ENCODE measurements around a stretch of chr5.

DNA sequence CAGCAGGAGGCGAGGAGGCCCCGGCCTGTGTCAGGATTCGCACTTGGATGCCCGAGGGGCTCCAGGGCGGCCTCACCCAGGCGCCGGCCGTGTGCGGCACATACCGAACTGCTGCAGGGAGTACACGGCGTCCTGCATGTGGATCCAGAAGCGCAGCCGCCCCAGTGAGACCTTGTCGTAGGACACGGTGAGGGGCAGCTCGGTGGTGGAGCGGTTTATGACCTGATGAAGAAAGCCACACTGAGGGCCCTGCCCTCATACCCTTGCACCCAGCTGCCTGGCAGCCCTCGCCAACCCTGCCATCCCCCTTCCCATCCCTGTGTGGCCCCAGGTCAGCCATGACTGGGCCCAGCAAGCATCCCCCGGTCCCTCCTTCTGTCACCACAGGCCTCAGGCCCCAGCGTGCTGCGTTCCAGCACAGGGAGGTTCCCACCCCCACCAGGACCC lies 9.9 kb downstream of the CLPTM1L start:
- PRO-cap = no peak

DNA sequence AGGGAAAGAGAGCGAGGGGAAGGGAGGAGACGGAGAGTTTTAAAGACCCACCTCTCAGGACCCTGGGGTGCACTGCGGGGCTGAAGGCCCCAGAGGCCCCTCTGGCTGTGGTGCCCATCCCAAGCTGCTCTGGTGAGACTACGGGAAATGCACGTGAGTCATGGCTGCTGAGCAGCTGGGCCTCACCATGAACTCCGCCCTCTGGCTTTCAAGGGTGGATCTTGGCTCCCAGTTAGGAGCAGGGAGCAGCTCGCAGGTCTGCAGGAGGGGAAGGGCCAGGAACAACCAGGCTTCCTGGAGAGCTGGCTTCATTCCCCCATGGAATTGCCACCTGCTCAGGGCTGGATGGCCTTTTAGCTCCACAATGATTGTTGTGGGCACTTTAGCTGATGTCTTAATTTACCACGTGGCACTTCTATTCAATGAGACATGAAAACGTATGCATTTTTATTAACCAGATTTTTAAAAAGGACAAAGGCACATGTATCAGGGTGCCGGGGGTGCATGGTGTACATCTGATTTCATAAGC lies 7.7 kb downstream of the SLC6A3 start:
- PRO-cap = no peak

GRCh38 chr5:1510126-1510642 lies 13.6 kb downstream of the LPCAT1 start:
- PRO-cap = no peak

DNA sequence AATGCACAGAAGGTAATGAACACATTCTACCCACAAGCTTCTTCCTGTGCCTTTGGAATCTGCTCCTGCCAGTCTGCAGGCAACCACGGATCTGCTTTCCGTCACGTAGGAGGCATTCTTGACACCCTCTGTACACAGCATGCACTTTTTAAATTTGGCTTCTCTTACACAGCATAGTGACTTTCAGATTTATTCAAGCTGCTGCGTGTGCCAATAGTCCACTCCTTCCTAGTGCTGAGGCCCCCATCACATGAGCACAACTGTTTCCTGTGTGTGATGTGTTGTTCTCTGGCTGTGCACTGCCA lies 44.9 kb upstream of the LPCAT1 start:
- PRO-cap = unidirectional peak, minus-strand start at position 93 of the sequence

GRCh38 chr5:1600307-1600870 lies 76.6 kb upstream of the LPCAT1 start:
- PRO-cap = unidirectional peak, minus-strand start at chr5:1600448

GRCh38 chr5:1709557-1710344 lies 89.9 kb downstream of the MRPL36 start:
- PRO-cap = no peak

GRCh38 chr5:1781653-1781916 lies 18.1 kb downstream of the MRPL36 start:
- PRO-cap = no peak

- PRO-cap = no peak
Measured at GRCh38 chr5:1878236-1878655, 4.5 kb downstream of the IRX4 start.

GRCh38 chr5:1883618-1884082 lies 925 bp upstream of the IRX4 start:
- PRO-cap = no peak

- PRO-cap = bidirectional peak, plus-strand start at chr5:1931861, minus-strand start at chr5:1931787
Measured at GRCh38 chr5:1931700-1931956, 48.9 kb upstream of the IRX4 start.

- PRO-cap = no peak
Measured at GRCh38 chr5:2266705-2266936, 383.9 kb upstream of the IRX4 start.

DNA sequence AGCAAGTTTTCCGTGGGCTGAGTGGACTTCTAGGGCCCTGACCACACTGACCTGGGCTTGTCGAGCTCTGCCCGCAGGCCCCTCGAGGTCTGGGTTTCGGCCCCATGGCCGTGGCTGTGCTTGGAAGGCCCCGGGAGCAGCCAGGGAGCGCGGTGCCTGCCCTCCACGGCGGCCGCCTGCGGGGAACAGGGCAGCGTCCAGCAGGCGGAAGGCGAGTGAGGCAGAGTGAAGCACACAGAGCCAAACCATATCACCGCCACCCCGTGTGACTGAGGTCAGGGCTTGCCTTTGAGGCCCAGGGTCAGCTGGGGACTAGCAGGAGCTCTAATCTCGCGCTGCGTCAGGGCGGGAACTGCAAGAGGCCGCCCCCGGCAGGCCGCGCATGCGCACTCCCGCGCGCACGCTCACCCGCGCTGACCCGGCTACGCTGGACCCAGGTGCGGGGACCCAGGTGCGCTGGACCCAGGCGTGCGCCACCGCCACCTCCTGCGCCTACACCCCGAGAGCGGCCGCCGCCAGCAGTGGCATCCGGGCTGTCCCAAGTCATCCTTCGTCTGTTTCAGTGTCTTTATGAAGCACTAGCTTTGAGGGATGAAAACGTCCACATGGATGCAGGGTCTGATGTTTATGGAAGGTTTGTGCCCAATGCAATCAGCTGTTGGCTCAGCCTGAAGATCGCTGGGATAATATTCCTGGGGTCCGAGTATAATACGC lies 59.8 kb upstream of the IRX1 start:
- PRO-cap = no peak

- PRO-cap = no peak
Measured at GRCh38 chr5:4042161-4042536, 446.5 kb downstream of the IRX1 start.

DNA sequence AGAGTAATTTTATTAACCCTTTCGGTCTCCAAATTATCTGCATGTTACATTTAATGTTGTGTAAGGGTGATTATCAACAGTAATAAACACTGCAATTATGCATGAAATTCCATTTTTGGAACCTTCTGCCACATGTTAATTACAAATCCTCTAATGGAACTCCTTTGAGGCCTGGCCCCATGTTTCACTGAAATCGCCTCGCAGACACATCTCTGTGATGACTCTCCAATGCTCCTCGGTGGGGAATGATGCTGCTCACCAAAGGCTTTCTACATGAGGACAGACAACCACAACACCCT lies 522.0 kb downstream of the IRX1 start:
- PRO-cap = no peak

DNA sequence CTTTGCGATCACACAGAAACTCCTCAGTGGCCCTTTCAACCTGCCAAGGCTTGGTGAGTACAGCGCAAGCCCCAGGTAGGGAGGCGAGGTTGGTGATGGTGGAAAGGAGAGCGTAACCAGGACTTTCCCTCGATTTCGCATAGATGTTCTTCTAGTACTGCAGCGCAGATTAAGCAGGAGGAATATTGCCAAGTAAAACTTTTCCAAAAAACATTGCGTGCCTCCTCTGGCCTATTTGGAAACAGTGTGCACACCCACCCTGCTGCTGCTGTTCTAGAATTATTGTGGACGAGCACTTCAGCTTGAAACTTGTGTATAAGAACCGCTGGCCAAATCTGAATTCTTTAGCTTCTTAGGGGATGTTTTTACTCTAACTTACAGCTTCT lies 6.3 kb downstream of the ADAMTS16 start:
- PRO-cap = no peak

GRCh38 chr5:5481276-5481776 lies 58.8 kb downstream of the ICE1 start:
- PRO-cap = unidirectional peak, minus-strand start at chr5:5481413

- PRO-cap = no peak
Measured at GRCh38 chr5:5688034-5688618, 265.6 kb downstream of the ICE1 start.

GRCh38 chr5:6592539-6593016 lies 40.3 kb downstream of the NSUN2 start:
- PRO-cap = no peak

- PRO-cap = no peak
Measured at GRCh38 chr5:6596241-6596961, 36.4 kb downstream of the NSUN2 start.

GRCh38 chr5:6607108-6607606 lies 25.7 kb downstream of the NSUN2 start:
- PRO-cap = no peak

All from left ventricle myocardium (tissue), 1 donor.